ENCODE results near the genes KRBOX4 and SLC9A7.

GRCh38 chrX:44950573-44951925 lies 78.1 kb downstream of the KDM6A start:
- PRO-cap: no peak

DNA sequence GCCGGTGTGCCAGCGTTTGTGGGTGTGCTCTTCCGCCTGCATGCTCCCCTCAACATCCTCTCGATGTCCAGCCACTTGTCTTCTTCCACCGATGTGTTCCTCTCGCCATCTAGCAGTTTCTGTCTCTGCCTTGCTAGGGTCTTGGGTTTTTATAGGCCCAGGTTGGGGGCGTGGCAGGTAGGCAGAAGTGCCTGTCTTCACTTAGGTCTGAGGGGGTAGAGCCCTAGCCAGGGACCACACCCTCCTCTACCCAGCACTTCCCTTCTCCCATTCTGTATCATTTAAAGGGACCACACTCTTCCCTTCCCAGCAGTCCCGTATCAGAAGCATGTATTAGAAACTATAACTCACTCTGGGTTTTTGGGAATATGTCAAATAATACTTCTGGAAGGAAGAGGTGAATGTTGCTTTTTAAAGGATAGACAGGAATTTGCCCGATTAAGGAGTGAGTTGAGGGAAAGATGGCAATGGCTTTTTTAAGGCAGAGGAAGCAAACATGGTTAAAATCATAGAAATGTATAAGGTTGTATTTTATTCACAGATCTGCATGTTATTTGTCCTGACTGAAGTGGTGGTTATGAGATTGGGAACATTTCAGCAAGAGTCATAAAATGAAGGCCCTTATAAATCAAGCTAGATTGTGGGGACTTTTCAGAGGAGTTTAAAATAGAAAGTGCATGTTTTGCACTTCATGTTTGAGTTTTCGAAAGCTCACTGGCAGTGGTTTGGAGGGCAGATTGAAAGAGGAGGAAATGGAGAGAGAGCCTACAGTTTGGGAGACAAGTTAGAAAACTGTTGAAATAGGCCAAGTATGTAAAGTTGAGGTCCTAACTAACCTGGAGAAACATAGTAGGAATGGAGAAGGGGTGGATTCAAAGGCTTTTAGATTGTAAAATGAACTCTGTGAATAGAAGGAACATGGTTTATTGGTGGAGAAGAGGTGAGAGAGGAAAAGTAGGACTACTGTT lies 124.7 kb downstream of the KDM6A start:
- PRO-cap: no peak

GRCh38 chrX:45000265-45001136 lies 127.5 kb downstream of the KDM6A start:
- PRO-cap: no peak

DNA sequence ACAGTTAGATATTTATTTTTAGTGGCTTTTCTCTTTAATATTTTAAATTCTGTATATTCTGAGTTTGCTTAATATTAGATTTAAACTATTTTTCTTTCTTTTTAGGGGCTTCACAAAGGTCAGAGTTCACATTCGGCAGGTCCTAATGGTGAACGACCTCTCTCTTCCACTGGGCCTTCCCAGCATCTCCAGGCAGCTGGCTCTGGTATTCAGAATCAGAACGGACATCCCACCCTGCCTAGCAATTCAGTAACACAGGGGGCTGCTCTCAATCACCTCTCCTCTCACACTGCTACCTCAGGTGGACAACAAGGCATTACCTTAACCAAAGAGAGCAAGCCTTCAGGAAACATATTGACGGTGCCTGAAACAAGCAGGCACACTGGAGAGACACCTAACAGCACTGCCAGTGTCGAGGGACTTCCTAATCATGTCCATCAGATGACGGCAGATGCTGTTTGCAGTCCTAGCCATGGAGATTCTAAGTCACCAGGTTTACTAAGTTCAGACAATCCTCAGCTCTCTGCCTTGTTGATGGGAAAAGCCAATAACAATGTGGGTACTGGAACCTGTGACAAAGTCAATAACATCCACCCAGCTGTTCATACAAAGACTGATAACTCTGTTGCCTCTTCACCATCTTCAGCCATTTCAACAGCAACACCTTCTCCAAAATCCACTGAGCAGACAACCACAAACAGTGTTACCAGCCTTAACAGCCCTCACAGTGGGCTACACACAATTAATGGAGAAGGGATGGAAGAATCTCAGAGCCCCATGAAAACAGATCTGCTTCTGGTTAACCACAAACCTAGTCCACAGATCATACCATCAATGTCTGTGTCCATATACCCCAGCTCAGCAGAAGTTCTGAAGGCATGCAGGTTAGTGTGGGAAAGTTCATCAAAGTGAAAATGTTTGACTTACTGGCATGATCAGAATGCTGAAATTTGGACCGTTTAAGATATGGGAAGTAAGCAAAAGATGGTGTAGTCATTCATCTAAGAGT lies 130.9 kb downstream of the DIPK2B start:
- PRO-cap: no peak

DNA sequence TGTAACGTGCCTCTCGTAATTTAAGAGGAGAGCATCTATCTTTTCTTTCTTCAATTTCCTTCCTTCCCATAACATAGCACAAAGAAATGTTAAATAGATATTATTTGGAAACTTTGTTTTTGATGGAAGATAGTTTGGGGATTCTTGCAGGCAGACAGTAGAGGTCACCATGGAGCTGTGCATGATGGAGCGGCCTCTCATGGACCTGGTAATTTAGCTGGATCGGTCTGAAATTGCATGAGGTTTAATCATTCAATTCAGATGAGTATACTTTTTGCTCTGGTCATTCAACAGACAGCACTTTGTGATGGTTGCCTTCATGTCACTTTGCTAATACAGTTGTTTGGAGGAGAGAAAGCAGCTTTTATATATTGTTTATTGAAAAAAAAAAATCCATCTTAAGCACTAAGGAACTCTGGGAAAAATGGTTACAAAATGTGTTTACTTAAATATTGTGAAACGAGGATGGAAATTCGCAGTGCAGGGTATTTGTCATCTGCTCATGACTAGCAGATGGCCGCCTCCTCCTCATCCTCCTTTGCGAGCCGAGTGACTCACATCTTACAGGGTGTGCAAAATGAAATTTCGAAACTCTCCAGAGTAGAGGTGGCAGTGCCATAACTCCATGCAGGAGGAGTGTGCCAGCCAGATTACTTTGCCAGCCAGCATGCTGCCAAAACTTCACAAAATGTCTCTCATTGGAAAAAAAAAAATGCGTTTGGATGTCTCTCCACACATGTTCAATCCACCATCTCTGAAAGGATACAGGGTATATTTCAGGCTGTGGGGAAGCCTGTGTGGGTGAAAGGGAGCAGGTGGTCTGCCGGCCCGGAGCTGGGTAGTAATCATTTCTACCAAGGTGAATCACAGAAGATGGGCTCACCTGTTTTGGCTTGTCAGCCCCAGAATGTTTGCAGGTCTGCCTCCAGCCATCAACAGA lies 314.8 kb upstream of the DIPK2B start:
- PRO-cap: unidirectional peak, plus-strand start at position 598 of the sequence

- PRO-cap: no peak
Measured at GRCh38 chrX:45767628-45767865, 566.9 kb upstream of the DIPK2B start.

- PRO-cap: bidirectional peak, plus-strand start at chrX:45770441, minus-strand start at chrX:45770267
Measured at GRCh38 chrX:45769552-45770723, 569.3 kb upstream of the DIPK2B start.

- PRO-cap: no peak
Measured at GRCh38 chrX:45788737-45789512, 588.2 kb upstream of the DIPK2B start.

GRCh38 chrX:45851788-45852346 lies 595.2 kb upstream of the KRBOX4 start:
- PRO-cap: bidirectional peak, plus-strand start at chrX:45851898, minus-strand start at chrX:45851854

GRCh38 chrX:46125179-46125461 lies 322.0 kb upstream of the KRBOX4 start:
- PRO-cap: no peak

DNA sequence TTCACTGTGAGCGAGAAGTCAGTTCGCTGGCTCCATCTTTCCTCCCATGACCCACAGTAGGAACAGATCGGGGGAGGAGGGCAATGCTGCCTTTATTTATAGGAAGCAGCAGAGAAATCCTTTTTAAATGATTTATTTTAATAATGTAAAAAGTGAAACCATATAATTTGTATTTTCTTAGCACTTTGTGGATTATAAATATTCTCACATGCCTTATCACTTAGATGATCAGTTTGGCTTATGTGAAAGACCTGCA lies 129.6 kb upstream of the KRBOX4 start:
- PRO-cap: no peak

DNA sequence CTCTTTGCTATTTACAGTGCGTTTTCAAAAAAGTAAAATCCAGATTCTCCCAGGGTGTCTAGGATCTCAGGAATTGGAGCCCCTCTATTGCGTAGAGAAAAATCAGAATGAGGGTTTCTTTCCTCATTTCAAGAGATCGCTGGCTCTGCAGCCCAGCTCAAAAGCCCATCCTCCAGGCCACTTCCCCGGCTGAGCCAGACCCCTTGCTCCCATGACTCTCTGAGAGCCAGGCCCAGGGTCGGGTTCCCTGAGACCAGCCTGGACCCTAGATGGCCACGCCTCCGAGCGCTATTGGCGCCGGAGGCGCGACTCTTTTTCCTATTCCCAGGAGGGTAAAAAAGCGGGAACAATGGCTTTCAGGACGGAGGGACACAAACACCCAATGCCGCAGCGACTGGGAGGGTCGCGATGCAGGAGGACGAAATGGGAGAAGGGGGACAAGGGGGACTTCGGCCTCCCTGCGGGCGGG lies 524 bp upstream of the KRBOX4 start:
- PRO-cap: no peak

- PRO-cap: bidirectional peak, plus-strand start at chrX:46447254, minus-strand start at chrX:46447164
Measured at GRCh38 chrX:46447008-46448134, at the start of gene KRBOX4. TSS of gene KRBOX4 (plus strand) at chrX:46447297.

DNA sequence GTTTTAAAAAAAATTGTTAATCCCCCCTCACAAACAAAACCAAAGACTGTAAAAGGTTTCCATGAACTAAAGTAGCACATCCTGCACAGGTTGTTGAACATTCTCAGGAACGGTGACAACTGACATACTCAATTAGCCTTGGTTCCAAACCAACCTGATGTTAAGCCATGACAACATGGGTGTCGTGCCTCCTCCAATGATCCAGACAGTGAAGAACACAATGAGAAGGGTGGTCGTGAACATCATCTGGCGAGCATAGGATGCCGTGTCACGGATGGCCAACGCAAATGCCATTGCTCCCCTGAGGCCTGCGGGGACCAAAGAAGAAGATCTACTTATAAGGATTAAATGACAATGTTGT lies 69.5 kb downstream of the CHST7 start:
- PRO-cap: no peak

DNA sequence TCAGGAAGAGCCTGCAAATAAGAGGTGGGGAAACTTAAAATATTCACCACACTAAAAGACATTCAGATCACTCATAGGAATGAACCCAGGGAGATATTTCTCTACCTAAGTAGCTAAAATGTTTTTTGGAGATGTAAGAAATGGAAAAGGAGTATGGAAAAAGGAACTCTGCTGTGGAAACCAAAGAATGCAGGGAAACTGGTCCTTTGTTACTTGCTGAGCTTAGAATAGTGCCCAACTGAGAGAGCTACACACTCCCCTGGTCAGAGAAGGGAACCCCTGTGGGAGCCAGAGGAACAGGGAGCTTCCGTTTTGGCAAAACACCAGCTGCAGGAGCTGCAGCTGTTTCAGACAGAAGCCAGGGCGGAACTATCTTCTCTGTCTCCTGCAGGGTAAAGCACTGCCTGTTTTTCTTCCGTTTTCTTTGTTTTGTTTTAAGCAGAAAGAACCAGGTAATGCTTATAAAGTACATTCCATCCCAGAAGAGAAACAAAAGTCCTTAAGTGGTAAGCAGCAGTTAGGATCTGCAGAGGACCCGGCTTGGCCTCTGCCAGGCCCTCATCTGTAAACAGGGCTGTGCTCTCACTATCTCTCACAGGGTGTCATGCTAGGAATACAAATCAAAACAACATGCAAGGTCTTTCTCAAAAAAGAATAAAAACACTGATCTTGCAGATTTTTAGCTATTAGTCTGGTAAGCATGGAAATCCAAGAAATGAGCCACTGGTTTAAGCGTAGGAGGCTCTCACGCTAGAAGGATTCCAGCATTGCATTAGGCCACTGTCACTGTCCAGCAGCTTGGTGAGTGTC lies 76.0 kb downstream of the CHST7 start:
- PRO-cap: no peak

DNA sequence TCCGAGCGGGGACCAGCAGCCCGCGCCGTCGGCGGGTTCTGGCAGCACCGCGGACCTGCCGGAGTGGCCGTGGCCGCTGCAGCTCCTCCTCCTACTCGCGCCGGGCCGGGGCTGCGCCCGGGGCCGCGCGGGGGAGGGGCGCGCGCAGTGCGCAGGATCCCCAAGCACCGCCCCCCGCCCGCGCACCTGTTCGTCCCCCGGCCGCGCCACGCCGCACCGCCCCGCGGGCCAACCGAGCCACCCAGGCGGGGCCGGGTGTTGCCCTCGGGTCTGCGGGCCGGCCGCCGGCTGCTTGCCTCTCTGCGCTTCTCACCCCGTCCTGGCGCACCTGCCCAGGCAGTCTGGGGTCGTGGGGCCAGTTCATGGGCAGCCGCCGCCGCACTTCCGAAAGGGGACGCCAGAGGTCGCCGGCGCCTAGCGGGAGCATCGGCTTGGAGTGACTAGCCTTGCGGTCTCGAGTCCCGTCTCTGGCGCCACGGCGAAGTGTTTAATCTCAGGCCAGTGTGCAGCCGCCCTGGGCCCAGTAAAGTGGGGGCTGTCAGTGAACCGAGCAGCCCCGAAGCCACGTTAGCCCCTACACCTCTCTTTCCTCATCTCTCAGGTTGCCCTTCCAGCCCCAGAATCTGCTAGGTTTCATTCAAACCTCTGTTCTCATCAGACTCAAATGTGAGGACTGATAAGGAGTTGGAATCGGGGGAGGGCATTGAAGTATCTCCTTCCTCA lies at the start of gene SLC9A7:
TSS of gene SLC9A7 (minus strand) at position 65 of the 723 bp plus-strand sequence.
- PRO-cap: bidirectional peak, plus-strand start at position 235 of the sequence, minus-strand start at position 57 of the sequence

GRCh38 chrX:47143906-47144066 lies 716 bp downstream of the NDUFB11 start:
- PRO-cap: unidirectional peak, plus-strand start at chrX:47143998

DNA sequence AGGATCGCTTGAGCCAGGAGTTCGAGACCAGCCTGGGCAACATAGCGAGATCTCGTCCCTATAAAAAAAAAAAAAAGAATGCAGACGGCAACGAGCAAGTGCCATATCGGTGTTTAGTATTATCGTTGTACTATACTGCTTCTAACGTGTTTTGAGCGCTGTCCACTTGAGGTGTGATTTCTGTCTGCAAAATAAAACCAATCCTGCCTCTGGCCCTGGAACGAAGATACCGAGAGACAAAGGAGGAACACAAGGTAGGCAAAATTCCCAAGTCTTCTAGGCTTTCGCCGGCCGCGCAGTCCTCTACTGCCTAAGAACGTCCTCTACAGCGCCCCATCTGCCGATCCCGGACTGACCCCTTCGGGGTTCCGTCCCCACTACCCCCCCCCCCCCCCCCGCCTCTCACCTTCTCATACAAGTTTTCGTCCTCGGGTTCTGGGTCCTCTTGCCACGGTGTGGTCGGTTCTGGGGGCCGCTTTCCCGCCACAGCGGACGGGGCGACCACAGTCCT lies 380 bp downstream of the NDUFB11 start:
- PRO-cap: bidirectional peak, plus-strand start at position 417 of the sequence, minus-strand start at position 353 of the sequence

DNA sequence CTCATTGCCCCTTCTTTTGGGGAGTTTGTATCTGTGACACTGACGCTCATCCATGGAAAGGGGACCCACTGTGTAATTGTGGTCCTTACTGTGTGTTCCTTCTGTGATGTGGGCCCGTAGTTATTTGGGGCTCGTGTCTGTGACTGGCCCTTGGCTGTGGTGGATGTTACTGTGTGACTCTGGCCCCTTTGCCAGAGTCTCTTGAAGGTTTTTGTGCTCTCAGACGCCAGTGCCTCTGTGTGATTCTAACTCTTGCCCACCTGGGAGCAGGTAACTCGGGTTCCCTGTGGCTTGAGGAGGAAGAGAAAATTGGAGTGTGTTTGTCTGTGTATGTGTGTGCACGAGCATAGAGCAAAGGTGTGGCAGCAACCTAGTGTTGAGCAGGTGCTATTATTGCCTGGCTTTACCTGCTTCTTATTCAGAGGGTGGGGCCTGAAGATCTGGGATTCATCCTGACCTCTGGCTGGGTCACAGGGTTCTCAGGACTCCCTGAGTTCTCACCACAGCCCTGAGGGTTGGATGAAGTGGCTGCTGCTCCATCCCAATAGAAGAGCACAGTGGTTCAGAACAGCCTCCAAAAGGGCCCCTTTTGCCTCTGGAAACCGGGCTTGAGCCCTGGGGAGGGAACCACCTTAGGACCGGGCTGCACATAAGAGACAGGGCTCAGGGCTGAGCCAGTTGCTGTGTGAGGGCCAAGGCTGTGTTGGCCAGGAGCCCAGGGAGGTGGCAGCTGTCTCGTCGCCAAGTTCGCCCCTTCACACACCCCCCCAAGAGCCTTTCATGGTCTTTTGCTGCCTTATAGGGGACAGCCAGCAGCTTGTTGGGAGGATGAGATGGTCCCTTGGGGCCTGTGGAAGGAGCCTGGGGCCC lies 1.3 kb downstream of the RBM10 start:
- PRO-cap: unidirectional peak, minus-strand start at position 364 of the sequence

- PRO-cap: no peak
Measured at GRCh38 chrX:47203465-47203753, 9.8 kb downstream of the UBA1 start.